ENCODE data around the genes RPS27L and APH1B.

DNA sequence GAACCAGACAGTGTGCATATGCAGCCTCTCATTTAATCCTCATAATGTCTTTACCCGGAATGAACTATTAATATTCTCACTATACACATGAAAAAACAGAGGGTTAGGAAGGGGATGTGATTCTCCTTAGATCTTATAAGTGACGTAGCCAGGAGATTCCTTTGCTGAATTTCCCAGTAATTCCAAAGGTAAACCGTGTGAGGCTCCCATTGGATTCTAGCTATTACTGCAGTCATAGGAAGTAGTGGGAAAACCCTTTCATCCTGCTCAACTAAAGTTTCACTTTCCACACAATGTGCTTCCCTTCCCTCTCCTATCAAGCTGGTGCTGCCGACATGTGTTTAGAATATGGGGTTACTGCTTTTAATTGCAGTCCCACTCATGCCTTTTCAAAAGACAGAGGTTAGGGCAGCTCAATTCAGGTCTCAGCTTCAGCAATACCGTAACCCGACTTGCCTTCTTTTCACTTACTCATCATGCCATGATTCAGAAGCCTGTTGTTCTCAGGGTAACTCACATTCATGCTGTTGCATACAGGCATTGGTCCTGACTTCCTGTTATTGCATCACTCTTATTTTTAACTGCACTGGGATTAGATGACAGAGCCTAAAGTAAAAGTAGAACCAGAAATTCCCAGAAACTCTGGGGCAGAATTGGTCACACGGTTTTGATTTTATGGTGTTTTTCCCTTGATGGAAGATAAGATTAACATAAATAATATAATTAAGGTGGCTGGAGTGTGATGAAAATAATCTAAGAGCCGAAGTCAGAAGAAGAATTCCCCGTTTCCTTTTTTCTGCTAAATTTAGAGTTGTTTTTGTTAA is 45.8 kb downstream of the C2CD4B start:
- RAMPAGE, total RNA: no peak

DNA sequence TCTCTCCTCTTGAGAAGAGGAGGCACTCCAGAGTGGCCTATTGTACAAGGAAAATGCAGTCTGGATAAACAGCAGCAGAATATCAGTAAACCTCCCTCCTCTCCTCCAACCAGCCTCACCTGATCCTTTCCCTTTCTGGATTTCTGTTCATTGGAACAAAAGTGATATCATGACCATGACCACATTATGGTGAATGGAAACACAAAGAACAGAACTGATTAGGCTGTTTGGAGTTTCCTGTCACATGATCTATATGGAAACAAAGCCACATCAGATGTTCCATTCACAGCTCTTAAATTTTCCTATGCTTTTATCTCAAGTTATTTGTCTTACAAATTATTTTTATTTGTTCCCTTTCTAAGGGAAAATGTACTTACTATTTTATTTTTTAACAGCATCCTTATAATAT is 14.6 kb downstream of the C2CD4B start:
- RAMPAGE, total RNA: no peak

GRCh38 chr15:62302223-62302670 is 88.1 kb upstream of the TLN2 start:
- RAMPAGE, total RNA: no peak

- RAMPAGE, total RNA: no peak
Measured at GRCh38 chr15:62653041-62653660, 262.8 kb downstream of the TLN2 start.

- RAMPAGE, total RNA: no peak
Measured at GRCh38 chr15:62742313-62743175, 300.0 kb upstream of the TPM1 start.

DNA sequence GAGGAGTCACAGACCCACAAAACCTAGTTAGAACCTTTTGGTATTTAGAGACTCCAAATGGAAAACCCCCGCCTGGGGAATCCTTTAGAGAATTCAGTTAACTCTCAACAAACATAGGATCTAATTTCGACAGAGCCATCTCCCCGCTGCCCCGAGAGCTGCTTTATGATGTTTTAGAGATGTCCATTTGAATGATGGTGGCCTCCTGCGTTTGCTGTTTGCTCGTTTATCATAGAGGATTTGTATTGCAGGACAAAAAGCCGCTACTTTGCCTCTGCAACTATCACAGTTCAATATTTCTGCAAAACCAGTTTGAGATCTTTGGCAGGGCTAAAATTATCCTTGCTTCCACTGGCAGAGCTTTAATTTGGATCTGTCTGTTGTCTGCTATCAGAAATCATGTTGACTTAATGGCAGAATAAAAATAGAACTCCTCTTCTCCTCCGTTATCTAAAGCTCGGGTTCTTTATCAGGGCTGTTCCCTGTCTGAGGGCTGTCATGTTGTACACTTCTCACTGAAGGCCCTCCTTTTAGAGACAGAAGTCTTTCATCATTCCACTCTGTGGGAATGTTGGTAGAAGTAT is 226.4 kb upstream of the TPM1 start:
- RAMPAGE, total RNA: no peak

DNA sequence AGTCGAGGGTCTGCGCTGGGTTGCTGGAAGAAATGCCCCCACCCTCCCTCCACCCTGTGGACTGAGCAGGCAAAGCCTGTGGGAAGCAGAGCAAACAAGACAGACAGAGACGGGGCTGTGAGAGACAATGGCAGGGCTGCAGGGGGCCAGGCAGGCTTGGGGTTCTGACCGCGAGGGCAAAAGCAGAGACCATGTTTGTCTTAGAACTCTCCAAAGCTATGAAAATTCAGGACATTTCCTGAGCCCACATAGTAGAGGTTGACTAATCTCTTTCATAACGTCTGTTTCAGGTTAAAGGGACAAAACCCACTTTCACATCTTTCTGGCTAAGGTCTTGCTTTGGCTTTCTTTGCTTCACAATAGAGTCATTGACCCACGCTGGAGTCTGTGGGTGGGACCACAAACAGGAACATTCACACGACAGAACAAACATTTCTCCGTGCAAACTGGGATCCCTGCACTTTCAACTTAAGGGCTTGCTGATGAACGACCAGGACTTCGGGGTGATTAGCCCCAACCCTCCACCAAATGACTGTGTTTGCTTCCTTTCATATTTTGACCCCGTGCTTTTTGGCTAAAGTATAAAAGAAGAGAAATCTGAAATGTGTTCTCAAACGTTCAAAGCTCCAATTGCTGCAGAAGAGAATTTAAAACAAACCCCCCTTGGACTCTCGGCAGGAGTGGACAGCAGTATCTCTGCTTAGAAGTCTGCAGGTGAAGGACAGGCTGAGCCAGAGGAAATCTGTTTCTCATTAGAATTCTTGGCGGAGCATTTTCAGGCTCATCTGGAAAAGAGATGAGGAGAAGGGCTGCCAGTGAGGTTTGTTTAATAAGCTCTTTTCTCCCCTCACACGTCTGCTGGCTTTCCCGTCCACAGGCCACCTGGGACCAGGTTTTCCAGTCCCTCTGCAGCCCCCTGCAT is 155.8 kb upstream of the TPM1 start:
- RAMPAGE, total RNA: no peak

DNA sequence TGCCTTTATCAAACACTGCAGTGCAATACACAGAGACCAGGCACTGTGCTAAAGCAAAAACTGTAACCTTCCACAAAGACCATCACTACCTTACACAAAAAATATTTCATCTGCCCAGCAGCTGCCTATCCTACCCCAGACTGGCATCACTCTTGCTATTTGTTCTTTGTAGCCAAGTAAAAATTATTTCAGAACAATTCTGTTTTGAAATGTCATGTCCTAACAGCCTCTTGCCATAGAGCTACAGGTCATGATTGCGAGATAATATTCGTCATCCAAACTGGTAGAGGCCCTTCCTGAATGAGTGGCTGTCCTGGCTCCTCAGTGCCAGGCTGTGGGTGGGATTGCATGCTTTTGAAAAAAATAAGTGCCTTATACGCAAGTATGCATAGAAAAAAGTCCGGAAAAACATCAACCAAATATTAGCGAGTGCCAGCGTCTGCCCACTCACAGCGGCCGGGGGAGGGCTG is 142.2 kb upstream of the TPM1 start:
- RAMPAGE, total RNA: no peak

GRCh38 chr15:63042321-63042627 is 273 bp upstream of the TPM1 start:
- RAMPAGE, total RNA: no peak

DNA sequence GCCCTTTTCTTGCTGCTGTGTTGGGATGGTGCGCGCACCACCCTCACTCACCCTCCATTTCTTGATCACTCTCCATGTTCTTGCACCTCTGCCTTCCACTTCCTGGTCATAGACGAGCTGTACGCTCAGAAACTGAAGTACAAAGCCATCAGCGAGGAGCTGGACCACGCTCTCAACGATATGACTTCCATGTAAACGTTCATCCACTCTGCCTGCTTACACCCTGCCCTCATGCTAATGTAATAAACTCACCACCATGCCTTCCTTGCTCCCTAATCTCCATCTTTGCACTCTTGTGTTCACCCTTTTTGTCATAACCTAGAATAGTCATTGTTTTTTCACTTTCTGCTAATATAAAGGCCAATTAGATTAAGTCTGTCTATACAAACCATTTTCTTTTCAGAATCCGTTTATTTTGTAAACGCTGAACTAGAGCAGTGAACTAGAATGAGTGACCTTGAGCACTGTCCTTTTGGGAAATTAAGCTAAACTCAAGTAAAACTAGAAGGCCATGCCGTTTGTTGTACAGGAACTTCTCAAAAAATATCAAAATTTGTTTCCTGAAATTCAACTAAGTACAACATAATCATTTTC is 21.5 kb downstream of the TPM1 start:
- RAMPAGE, total RNA: no peak

GRCh38 chr15:63070922-63071385 is 28.4 kb downstream of the TPM1 start:
- RAMPAGE, total RNA: no peak

GRCh38 chr15:63156728-63157627 is at the start of gene RPS27L:
Gene RPS27L (minus strand): TSS chr15:63157477.
- RAMPAGE, total RNA: start-site peak on the minus strand at chr15:63157425-63157484, 182 and 155 reads in 2 replicates

DNA sequence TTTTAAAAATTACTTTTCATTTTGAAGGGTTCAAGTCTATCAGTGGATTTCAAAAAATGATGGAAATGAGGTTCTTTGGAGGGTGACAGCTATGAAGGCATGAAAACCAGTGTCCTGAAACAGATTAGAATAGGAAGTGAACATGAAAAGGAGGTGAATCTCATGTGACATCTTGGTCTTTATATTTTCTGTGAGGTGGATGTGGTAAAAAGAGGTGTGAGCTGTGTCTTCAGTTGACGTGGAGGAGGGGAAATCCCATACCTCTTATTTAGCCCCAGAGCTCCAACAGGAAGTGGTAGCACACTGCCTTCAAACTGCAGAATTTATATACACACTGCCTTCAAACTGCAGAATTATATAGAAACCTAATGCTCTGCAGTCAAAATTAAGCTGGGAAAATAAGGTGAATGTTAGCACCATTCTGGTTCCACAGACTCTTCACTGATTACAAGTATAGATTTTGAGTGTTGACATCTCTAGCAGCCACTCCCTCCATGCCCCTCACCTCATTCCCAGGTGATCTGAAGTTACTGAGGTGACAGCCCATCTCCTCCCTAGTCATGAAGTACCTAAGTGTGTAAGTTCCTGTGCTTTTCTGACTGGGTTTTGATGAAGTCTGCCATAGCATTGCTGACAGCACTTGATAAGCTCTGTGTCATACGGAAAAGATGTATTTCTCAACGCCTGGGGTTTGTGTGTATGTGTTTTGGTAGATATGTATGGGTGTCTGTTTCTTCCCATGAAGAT is 2.6 kb downstream of the RAB8B start:
- RAMPAGE, total RNA: no peak

- RAMPAGE, total RNA: no peak
Measured at GRCh38 chr15:63196905-63197537, 7.6 kb downstream of the RAB8B start.

DNA sequence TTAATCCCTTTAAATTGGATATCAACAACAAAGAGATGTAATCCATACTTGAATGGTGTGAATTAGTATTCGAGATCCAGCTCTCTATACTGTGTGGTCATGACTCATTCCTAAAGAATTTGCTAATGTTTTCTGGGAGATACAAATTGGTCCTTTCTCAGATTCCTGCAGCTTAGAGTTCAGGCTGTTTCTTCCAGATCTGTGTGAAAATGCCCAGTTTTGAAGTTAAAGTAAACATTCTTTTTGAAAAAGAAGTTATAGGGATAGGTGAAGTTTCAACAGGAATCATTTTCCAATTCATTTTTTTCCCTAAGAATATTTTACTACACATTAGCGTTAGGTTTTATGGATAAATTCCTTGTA is 20.7 kb upstream of the APH1B start:
- RAMPAGE, total RNA: no peak

DNA sequence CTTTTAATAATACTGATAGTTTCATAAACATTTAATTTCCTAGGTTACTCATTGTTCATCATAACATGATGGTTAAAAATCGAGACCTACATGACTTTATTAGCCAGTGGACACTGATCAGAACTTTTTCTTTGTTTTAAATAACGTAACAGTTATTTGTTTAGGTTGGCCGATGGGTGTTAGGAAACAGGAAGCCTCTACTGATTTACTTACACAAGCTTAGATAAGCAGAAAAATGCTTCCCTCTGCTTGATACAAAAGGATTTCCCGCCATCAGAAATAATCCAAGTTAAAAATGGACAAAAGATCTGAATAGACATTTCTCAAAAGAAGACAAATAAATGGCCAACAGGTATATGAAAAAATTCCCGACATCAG is 16.6 kb upstream of the APH1B start:
- RAMPAGE, total RNA: no peak

DNA sequence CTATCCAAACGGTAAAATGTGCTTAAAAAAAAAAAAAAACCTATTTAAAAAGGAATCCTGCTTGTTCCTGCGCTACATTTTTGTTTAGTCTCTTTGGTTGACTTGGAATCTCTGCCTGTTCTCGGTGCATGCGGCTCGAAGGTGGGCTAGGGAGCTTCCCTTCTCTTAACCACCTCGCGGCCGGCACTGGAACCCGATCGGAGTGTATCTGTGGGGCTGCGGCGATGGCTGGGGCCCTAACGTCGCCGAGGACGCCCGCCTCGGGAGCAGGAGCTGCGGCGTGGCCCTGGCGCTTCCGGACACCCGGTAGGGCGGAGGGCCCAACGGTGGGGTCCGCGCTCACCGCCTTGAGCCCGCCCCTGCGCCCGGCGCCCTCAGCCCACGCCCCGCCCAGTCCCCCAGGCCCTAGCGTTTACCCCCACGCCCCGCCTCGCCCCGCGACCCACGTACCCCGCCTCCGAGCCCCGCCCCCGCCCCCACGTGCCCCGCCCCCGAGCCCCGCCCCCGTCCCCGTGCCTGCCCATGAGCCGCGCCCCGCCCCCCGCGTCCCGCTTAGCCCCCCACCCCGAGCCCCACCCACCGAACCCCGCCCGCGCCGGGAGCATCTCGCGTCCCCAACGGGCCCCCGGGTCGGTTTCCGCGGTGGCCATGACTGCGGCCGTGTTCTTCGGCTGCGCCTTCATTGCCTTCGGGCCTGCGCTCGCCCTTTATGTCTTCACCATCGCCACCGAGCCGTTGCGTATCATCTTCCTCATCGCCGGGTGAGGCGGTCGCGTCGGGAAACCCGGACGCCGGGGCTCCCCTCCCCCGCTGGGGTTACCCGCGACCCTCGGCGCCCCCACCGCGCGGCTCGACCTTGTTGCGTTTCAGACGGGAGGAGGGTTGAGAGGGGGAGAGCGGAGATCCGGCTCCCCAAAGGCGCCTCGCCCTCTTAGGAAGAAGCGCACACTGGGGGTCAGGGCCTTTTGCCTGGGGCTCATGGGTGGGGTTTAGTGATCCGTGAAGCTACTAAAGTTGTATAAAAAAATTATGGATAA is at the start of gene APH1B:
APH1B (plus strand) TSS at position 630 of the 1,037 bp plus-strand sequence.
- RAMPAGE, total RNA: no peak

DNA sequence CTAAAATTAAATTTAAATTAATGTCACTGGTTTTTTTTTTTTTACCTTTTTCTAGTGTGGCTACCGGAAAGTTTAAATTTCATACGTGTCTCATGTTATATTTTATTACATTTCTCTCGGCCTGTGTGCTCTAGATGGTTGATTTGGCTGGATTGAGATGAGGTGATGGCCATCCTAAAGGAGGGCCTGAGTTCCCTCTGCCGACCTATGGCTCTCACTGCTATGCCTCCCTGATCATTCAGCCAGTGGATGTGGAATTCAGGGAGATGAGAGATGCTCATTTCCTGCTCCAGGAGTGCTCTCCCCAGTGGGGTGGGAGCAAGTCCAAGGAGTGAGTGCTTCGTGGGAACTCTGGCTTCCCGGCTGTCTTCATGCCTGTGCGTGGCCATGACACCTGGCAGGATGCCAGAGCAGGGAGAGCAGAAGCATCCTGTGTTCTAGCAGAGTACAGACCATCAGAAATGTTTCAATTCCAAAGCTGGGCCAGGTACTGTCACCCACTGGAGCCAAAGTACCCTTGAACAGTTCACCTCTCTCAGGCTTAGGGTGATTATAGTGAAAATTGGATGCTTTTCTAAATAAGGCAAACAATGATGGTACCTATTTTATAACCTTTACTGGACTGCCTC is 45.1 kb downstream of the APH1B start:
- RAMPAGE, total RNA: no peak

DNA sequence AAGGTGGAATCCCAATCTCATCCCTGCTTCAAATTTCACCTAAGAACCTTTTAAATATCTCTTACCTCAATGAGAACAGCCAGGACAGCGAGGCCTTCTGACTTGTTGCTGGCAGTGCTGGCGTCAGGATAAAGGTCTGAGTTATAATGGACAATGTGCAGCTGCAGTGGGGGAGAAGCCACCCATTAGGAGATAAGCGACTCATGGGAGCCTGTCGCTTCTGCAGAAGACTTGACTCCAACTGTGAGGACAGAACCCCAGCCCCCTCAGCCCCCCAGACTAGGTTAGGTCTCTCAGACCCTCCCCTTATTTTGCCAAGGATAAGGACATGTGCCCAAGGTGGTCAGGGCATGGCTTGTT is 39.7 kb downstream of the CA12 start:
- RAMPAGE, total RNA: no peak

GRCh38 chr15:63392669-63392897 is 10.9 kb upstream of the CA12 start:
- RAMPAGE, total RNA: no peak